ENCODE measurements around the gene MFRP.

DNA sequence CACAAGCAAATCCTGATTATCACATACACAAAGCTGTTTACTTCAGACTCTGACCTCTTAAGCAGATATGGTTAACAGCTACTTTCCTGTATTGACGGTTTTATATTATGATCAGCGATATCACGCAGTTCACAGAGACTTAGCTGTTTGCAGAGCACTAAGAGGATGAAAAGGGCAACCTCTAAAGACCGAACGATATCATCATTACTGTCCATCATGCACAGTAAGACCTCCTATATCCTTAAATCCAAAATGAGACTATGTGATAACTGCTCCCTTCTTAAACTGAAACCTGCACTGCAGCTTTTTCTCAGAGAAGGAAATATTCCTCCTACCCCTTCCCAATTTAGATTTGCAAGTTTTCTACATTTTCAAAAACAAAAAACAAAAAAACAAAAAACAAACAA is 1.4 kb downstream of the DDX6 start:
- PRO-cap, result no peak

GRCh38 chr11:118822949-118823317 is 32.0 kb upstream of the DDX6 start:
- PRO-cap, result no peak

DNA sequence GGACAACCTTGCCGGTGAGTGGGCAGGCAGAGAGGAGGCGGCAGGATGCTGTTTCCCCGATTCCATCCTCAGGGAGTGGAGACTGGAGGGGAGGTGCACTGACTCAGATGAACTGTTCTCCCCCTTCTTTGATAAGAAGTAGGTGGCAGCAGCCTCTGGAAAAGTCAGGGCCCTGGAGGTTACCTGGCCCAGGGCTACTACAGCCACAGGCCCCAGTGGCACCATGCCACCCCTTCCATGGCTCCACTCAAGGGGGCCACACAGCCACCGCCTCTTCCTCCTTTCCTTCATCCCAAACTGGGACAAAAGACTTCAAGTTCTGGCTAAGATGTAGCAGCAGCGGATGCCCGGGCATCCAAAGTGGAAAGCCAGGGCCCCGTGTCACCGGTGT is 13.4 kb downstream of the CXCR5 start:
- PRO-cap, result no peak

- PRO-cap, result no peak
Observed at GRCh38 chr11:118910973-118911939, 14.5 kb downstream of the BCL9L start.

GRCh38 chr11:118998989-118999488 is 1.1 kb downstream of the CENATAC start:
- PRO-cap, result no peak

DNA sequence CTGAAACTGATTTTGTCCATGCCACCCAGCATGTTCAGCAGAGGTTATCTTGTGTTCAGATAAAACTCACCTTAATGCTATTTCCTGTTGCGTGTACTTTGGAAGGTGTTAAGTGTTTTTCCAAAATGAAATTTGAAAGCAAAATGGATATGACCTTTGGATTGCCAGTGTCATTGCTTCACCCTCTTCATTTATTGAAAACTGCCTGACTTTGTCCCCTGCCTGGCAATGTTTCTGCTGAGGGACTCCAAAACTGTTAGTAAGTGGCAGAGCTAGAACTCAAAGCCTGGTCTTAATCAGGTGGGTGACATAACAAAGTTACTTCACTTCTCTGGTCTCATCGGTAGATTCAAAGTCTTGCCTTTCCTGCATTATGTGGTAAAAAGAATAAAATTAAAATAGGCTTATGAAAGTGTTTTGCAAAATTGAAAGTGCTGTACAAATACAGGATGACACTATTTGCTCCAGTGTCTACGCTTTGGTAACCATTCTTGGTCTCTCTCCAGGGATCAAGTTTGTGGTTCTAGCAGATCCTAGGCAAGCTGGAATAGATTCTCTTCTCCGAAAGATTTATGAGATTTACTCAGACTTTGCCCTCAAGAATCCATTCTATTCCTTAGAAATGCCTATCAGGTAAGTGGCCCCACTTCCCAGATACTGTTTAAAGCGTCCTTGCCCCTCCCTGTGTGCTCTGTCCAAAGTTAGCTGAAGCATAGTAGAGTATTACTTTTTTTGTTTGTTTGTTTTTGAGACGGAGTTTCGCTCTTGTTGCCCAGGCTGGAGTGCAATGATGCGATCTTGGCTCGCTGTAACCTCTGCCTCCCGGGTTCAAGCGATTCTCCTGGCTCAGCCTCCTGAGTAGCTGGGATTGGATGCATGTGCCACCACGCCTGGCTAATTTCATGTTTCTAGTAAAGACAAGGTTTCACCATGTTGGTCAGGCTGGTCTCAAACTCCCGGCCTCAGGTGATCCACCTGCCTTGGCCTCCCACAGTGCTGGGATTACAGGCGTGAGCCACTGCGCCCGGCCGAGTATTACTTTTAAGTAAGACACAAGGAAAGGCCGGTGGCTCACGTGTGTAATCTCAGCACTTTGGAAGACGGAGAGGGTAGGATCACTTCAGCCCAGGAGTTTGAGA is 3.1 kb downstream of the TRAPPC4 start:
- PRO-cap, result no peak

DNA sequence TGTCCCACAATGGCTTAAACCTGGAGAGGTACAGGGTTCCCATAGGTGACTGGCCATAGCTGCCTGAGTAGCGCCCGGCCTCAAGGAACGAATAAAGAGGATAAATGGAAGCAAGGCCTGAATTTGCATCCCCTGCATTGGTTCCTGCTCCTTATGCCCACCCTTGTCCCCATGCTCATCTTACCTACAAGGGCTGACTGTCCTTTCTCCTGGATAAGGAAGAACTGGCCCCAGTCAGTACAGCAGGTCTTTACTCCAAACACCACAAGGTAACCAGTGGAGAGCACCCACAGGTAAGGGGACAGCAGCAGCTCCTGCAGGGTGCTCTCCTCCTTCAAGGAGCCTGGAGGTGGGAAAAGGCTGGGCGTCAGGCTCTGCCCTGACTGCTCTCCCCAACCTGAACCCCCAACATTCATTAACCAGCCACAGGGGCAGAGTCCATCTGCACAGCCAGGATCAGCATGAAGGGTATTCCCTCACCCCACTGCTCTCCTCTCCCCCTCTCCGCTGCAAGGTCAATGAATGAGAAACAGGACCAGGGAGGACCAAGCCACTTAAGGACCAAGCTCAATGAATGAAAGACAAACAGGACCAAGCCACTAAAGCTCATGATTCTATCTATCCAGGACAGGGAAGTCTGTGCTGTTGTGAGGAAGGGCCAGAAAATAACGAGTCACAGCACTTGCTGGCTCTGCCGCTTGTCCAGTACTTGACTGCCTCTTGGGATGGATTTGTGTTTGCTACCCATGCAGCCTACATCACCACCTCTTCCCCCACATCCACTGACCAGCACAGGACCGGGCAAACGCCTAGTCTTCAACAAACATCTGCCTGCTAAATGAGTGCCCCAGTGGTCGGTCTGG is 8.4 kb downstream of the TRAPPC4 start:
- PRO-cap, result no peak

DNA sequence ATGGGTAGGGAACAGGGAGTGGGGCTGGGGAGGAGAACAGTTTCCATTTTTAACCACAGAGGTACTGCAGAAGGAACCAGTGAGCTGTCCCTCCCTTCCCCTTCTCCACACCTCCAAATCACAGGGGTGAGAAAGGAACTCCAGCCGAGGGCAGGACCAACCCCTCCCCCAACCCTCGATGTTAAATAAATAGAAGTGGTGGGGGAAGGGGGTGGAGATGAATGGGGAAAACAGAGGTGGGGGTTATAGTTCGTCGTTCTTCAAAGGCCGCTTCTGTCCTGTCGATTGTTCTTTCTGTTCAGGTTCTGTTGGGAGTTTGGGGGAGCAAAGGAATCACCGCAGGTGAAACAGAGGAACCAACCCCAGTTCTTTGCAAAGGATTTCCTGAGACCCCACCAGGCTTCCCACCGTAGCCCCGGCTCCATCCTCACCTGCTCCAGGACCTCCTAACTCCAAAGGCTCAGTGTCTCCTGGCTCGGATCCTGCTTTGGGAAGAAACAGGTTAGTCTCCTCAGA is 11.6 kb downstream of the HYOU1 start:
- PRO-cap, result no peak

DNA sequence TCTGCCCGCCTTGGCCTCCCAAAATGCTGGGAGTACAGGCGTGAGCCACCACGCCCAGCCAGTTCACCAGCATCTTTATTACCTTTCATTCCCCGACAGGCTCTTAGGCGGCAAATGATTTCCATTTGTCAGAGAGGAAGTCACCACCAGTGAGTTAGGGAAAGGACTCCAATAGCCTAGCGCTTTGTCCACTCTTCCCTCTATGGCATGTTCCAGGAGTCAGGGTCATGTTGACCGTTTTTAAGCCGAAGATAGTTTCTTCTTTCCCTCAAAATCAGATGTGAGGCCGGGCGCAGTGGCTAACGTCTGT is 1.4 kb upstream of the DPAGT1 start:
- PRO-cap, result no peak

DNA sequence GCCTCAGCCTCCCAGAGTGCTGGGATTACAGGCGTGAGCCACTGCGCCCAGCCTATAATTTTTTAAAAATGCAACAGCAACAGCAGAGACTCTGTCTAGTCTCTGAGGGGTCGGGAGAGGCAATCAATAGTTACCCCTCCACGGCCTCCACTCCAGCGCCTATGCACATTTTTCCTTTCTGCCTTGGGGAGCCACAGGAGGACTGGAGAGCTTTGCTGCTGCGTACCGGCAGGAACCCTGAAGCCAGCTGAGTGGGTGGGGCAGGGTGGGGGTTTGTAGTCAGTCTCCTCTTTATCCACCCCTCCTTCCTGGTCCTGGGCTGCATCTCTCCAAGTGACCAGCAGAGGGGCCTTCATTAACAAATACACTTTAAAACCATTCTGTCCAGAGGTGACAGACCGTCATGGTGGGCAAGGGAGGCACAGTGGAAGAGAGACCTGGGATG is 4.1 kb upstream of the ABCG4 start:
- PRO-cap, result no peak

DNA sequence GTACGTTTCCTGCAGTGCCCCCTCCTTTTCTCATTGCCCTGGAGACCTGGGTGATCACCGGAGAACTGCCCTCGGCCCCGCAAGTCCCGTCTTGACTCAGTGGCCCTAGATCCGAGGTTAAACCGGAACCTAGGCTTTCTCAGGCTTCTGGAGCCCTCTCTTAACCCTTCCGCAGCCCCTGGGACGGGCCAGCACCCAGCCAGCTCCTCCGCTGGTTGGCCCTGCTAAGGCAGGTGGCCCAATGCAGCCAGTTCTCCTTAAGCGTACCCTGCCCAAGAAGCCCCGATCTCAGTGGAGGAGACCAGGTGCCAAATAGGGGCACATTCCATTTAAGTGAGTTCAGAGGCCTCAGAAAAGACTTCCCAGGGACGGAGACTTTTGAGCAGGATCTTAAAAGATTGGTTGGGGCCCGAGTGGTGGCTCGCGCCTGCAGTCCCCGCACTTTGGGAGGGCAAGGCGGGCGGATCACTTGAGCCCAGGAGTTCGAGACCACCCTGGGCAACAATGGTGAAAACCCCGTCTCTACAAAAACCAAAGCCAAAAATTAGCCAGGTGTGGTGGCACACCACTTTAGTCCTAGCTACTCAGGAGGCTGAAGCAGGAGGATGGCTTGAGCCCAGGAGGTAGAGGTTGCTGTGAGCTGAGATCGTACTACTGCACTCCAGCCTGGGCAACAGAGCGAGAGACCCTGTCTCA is 926 bp downstream of the NLRX1 start:
- PRO-cap, result no peak

- PRO-cap, result bidirectional peak, plus-strand start at chr11:119318955, minus-strand start at chr11:119318824
Observed at GRCh38 chr11:119318554-119319434, 1.9 kb upstream of the MCAM start.

GRCh38 chr11:119319961-119320221 is 3.0 kb upstream of the MCAM start:
- PRO-cap, result no peak

- PRO-cap, result no peak
Observed at GRCh38 chr11:119334831-119335413, 595 bp downstream of the RNF26 start.

- PRO-cap, result no peak
Observed at GRCh38 chr11:119346434-119346743, at the start of gene MFRP. TSS of gene MFRP (minus strand) at chr11:119346705.

DNA sequence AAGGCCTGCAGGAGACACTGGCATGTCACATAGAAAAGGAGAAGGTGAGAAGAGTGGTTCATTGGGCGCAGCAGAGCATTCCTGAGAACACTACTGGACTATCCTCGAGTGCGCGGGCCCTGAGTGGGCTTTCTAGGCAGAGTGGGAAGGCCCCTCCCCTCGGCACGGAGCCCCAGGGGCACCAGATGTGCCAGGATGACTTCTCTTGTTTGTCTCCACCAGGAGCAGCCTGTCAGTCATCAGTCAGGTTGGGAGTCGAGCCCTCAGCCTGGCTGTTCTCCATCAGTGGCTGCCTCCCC is 9.2 kb downstream of the USP2 start:
- PRO-cap, result no peak

DNA sequence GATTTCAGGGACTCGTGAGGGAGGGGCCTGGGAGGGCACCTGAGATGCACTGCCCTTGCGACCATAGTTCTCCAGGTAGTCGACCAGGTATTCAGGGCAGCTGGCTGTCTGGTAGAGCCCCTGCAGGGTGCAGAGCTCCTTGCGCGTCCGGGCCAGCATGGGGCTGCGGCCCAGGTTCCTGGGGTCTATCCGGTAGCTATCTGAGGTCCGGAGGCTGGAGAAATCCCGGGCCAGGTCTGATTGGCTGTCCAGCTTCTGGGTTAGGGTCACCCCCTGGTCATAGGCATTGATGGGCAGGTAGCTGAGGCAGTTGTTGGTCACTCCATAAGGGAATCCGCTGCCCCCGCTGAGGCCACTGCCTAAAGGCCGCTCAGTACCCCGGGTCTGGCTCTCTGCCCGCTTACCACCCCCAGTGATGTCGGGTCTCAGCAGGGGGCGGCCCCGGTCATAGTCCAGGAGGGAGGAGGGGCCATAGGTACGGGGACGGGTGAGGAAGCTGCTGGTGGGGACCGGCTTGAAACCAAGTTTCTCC is 8.6 kb downstream of the USP2 start:
- PRO-cap, result no peak

DNA sequence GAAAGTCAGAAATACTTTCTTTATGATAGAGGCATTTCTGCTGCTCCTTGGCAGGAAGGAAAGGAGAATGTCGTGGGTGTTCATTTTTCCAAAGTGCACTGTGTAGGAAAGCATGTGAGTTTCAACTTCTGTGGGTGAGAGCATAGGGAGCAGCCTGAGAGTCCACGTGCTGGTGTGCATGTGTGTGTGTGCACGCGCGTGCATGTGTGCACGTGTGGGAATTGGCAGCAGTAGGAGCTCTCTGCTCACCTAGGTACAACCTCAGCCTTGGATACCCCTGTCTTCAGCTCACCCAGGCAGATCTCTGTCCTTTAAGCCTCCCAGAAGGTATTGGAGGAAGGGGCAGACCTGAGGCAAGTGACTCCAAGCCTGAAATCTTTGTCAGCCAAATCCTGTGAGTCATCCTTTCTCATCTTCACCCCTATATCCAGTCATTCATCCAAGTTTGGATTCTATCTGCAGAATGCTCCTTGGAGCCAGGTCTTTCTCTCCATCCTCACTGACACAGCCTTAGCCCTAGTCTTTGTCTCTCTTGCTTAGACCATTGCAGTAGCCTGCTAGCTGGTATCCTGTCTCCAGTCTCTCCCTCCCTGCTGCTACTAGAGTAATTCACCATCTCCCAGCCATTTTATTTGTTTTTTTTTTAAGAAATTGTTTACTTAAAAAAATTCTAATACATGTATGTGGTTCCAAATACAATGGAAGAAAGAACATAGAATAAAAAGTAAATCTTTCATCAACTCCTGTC is 10.3 kb upstream of the THY1 start:
- PRO-cap, result no peak

- PRO-cap, result no peak
Observed at GRCh38 chr11:119503107-119503354, 80.1 kb upstream of the THY1 start.

DNA sequence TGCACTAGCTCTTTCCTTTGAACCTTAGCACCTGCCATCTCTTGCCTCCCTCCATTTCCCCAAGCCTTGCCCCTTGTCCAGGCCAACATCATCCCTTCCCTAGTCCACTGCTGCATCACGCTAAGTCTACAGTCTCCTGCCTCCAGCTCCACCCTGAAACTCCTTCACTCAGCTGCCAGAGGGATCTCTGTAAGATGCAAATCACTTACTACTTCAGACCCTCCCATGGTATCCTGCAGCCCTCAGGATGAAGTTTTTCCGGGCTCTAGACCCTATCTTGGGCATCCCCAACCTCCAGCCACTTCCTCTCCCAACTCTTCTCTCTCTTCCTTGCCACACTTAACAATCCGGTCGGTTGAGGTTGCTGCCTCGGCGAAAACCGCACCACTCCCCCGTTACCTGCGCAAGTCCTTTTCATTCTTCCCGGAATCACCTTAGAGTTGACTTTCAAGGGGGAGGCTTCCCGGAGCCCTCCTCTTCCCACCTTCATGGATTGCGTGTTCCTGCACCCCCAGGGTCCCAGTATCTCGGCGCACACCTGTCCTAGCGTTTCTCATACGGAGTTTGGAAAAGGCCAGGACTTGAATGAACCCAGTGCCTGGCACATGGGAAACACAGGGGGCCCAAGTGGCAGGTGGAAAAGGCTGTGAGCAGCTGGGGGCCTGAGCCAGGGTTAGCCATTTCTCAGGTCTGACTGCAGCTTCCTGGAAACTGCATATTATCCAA is 42.5 kb downstream of the NECTIN1 start:
- PRO-cap, result no peak